Astrocyte (in vitro differentiated cells and primary cell): ENCODE results near the gene SLC6A7.

DNA sequence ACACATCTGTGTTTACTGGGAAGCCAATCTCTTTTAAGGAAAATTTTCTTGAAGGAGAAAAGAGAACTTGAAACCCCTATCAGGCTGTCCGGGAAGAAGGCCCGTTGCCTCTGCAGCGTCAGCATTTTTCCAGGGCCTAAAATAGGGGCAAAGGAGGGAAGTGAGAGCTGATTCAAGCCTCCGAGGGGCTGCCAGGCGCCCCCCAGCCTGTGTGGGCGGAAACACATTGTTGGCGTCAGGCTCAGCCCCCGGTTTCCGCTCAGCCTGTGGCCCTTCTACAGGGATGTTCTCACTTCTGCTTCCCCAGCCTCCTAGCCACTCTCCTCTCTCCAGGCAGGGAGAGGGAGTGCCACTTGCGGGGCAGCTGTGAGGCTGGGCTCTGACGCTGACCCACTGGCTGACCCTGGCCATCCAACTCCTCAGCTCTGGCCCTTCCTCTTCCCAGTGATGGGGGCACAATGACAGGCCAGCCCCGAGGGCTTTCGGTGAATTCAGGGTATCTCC is 4.5 kb downstream of the CSF1R start:
- PRO-cap = no peak
- RRBS, 2 experiments = 20 to 36% methylated on average over 1 of the region's 13 CpGs

- PRO-cap = no peak
- RRBS, 2 experiments = no CpG with 5 or more reads among the region's 7 CpGs
Observed at GRCh38 chr5:150161689-150162040, 4.9 kb upstream of the CDX1 start.

GRCh38 chr5:150189929-150190732 is at the start of gene SLC6A7:
SLC6A7 (plus strand) TSS chr5:150190062.
- PRO-cap = no peak
- RRBS, 2 experiments = 4 to 8% methylated on average over 14 of the region's 65 CpGs

- PRO-cap = no peak
- RRBS, 2 experiments = no CpG with 5 or more reads among the region's 8 CpGs
Observed at GRCh38 chr5:150246545-150247271, 42.9 kb downstream of the CAMK2A start.

DNA sequence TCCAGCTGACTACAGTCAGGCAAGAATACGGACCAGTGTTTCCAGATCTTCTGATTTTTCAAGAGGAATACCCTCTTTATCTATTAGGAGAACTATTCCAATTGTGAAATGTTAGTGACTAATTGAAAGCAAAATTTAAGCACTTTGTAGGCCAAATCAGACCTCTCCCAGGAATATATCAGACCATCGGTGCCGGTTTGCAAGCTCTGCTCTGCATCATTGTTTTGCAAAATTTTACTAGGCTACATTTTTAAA is 965 bp upstream of the ARSI start:
- PRO-cap = no peak
- RRBS, 2 experiments = no CpG with 5 or more reads among the region's 3 CpGs

- PRO-cap = no peak
- RRBS, 2 experiments = no CpG with 5 or more reads among the region's 1 CpG
Observed at GRCh38 chr5:150385363-150385792, 27.3 kb downstream of the CD74 start.

- PRO-cap = no peak
- RRBS, 2 experiments = no CpG with 5 or more reads among the region's 5 CpGs
Observed at GRCh38 chr5:150404655-150404854, 8.2 kb downstream of the CD74 start.

DNA sequence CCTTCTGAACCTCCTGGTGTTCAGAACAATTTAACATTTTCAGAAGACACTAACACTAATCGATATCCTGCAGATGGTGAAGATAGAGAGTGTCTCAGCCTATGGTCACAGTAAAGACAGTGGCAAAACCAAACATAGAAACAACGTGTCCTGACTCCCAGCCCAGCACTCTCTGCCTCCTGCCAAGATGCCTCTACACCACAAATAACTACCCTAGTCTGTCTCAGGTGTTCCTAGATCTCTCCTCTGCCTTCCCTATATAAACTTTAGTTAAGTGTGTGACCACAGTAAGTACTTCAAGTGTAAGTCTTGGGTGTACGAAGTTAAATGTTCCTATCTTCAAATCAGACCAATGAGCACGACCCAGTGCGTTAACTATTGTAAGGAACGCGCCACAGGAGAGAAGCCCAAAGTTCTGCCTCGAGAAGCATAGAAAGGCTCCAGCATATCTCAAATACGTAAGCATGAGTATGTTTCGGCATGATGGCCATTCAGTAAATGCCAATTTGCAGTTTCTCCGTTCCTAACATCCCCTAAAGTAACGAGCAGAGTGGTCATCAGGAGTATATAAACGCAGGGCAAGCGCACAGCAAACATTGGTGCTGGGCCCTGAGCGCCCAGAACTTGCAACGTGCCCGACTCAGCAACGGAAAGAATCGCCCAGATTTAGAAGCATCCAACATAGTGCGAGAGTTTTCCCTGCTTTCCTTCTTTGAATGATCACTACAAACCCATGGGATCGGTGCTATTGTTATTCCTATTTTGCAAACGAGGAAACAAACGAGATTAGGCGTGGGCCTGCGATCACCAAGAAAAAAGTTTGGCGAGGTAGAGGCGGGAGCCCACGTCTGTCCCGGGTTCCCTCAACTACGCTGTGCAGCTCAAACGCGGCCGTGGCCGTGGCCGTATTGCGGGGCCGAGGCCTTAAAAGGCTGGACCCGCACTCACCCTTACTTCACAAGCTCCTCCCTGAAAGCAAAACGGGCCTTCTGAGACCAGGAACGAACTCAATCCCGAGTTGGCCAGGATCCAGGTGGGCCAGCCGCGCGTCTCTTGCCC is 672 bp downstream of the RPS14 start:
- PRO-cap = bidirectional peak, plus-strand start at position 596 of the sequence, minus-strand start at position 552 of the sequence; bidirectional peak, plus-strand start at position 953 of the sequence, minus-strand start at position 901 of the sequence
- RRBS, 2 experiments = no CpG with 5 or more reads among the region's 44 CpGs

DNA sequence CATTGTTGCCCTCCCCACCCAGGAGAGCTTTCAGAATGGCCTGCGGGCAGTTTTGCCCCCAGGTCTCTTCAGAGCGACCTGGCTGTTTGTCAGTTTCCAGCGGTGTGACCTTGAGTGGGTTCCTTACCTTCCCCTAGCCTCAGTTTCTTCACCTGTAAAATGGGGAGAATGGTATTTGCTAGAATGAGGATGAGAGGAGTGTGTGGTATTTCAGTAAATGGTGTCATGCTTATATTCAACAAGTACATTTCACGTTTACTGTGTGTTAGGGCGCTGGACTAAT is 21.0 kb upstream of the NDST1 start:
- PRO-cap = no peak
- RRBS, 2 experiments = no CpG with 5 or more reads among the region's 5 CpGs

DNA sequence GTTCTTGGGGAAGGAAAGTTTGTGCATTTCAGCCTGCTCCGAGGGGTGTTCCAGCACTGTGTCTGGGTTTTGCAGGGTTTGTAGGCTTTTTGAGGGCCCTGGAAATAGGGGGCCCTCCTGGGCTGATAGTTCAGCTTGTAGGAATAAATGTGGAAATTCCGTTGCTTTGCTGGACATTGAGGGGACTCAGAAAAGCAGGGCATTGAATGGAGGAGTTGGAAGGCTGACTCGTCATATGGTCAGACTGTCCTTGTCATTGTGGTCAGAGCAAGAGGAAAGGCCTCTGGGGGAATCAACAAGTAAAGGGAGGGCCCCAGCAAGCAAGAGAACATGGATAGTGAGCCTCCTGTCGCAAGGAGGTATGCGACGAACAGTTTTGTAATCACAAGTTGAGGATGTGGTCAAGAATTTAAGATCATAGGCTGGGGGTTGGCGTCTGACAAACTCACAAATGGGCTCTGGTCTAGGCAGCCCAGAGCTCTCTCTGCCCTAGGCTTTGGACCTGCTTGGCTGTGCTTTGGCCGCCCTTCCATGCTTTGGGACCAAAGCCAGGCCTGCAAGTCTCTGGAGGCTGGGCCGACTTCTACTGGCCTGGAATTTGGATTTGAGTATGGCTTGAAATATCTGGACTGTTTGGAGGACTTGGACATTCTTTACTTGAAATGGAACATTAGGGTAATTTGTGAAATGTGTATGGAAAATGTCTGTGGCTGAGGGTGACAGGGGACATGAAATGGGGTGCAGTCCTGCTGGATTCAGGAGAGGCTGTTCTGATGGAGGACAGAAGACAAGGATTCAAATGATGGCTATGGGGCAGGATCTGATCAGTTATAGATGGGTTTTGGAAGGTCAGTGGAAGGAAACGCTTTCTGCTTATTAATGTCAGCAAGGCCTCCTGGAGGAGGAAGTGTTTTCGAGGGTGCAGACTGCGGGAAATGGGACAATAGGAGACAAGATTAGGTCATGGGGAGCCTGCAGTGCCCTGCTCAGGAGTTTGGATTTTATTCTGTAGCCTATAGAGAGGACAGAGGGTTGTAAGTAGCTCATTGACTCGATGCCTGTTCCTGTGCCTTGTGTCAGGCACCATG is 19.2 kb upstream of the NDST1 start:
- PRO-cap = no peak
- RRBS, 2 experiments = no CpG with 5 or more reads among the region's 13 CpGs

GRCh38 chr5:150515356-150515859 is 7.5 kb downstream of the NDST1 start:
- PRO-cap = no peak
- RRBS, 2 experiments = no CpG with 5 or more reads among the region's 6 CpGs

- PRO-cap = no peak
- RRBS, 2 experiments = 100% methylated on average over 4 of the region's 20 CpGs; no CpG with 5 or more reads in 1 of the 2 experiments
Observed at GRCh38 chr5:150521423-150521880, 13.5 kb downstream of the NDST1 start.

- PRO-cap = no peak
- RRBS, 2 experiments = no CpG with 5 or more reads among the region's 2 CpGs
Observed at GRCh38 chr5:150523813-150524176, 15.9 kb downstream of the NDST1 start.

DNA sequence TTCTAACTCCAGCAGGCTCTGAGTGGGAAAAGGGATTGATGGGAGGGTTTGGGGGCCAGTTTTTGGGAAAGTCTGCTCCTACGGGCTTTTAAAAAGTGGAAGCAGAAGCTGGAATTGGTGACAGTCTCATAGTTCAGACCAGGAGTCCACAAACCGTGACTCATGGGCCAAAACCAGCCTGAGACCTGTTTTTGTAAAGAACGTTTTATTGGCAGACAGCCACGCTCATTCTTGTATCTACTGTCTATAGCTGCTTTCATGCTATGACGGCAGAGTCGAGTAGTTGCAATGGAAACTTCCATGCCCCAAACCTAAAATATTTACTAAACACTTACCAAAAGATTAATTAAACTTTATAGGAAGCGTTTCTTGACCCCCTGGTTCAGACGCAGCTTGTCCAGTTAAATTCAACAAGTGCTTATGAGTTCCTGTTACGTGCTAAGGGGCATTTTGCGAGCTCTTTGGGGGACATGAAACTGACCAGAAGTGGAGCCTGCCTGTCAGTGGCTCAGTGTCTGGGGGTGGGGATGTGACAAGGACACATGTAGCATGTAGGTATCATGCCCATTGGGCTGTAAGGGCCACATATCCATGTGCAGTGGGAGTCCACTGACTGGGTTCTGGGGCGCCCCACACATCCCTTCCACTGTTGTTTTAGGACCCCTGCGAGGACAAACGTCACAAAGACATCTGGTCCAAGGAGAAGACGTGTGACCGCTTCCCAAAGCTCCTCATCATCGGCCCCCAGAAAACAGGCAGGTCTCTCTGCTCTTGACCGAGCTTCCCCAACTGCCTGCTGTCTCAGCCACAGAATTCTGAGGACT is 33.2 kb downstream of the NDST1 start:
- PRO-cap = no peak
- RRBS, 2 experiments = no CpG with 5 or more reads among the region's 17 CpGs

- PRO-cap = no peak
- RRBS, 2 experiments = no CpG with 5 or more reads among the region's 6 CpGs
Observed at GRCh38 chr5:150558513-150559486, 50.9 kb downstream of the NDST1 start.

GRCh38 chr5:150613945-150614779 is 26.3 kb upstream of the SYNPO start:
- PRO-cap = no peak
- RRBS, 2 experiments = no CpG with 5 or more reads among the region's 9 CpGs

GRCh38 chr5:150626826-150627580 is 13.5 kb upstream of the SYNPO start:
- PRO-cap = no peak
- RRBS, 2 experiments = no CpG with 5 or more reads among the region's 5 CpGs

DNA sequence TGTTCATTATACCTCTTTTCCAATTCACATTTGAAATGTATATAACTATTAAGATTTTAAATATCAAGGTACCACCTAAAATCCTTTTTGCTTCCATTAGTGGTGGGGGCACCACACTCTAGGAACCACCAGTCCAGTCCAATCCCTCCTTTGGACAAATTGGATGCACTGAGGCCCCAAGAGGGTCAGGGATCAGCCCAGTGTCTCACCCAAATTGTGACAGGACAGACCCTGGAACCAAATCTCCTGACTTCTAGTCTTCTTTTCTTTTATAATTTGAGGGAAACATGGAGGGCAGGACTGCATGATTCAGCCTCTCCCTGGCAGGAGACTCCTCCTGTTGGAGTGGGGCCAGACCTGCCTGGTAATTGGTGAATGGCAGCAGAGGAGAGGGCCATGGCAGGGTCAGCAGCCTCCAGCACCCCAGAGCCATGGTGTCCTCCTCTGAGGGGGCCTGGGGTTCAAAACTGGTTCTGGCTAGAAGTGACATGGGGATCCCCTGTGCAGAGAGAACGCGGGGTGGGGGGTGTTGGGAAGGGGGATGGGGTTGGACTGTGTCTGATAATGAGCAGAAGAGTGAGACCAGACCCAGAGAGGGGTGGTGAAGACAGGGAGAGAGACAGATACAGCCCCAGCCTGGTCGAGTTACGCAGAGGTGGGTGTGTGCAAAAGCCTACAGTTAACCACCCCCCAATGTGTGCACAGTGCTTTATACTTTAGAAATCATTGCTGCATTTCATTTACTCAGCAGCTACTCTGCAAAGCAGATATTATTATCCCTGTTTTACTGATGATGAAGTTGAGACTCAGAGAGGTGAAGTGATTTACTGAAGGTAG is 4.0 kb upstream of the SYNPO start:
- PRO-cap = no peak
- RRBS, 2 experiments = no CpG with 5 or more reads among the region's 4 CpGs

DNA sequence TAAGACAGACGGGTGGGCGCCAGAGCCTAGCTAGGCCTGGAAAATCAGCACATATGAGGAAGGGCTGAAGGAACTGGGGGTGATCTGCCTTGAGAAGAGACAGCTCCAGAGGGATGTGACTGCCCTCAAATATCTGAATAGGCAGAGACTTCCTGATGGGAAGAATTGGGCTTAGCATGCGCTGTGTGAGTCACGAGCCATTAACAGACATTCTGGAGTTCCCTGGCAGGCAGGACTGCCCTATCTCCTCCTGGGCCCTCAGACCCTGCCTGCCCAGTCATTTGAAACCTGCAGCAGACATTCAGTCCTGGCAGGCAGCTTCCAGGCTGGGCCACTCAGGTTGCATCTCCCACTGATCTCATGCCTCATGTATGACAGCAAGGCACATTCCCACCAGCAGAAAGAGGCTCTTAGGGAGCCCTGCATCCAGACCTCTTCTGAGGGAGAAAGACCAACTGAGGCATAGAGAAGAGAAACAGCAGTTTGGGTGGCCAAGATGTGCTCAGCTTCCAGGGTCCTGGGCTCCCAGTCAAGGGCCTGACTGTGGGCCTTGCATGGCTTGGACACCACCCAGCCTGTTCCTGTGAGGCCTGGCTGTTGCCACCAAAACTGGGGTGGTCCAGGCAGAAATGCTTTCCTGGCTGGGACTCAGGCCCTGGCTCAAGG is 13.0 kb downstream of the MYOZ3 start:
- PRO-cap = no peak
- RRBS, 2 experiments = no CpG with 5 or more reads among the region's 4 CpGs

- PRO-cap = no peak
- RRBS, 2 experiments = no CpG with 5 or more reads among the region's 2 CpGs
Observed at GRCh38 chr5:150693202-150693527, 7.7 kb downstream of the RBM22 start.